RPMI7951 (cell line): ENCODE data around the gene KRI1.

DNA sequence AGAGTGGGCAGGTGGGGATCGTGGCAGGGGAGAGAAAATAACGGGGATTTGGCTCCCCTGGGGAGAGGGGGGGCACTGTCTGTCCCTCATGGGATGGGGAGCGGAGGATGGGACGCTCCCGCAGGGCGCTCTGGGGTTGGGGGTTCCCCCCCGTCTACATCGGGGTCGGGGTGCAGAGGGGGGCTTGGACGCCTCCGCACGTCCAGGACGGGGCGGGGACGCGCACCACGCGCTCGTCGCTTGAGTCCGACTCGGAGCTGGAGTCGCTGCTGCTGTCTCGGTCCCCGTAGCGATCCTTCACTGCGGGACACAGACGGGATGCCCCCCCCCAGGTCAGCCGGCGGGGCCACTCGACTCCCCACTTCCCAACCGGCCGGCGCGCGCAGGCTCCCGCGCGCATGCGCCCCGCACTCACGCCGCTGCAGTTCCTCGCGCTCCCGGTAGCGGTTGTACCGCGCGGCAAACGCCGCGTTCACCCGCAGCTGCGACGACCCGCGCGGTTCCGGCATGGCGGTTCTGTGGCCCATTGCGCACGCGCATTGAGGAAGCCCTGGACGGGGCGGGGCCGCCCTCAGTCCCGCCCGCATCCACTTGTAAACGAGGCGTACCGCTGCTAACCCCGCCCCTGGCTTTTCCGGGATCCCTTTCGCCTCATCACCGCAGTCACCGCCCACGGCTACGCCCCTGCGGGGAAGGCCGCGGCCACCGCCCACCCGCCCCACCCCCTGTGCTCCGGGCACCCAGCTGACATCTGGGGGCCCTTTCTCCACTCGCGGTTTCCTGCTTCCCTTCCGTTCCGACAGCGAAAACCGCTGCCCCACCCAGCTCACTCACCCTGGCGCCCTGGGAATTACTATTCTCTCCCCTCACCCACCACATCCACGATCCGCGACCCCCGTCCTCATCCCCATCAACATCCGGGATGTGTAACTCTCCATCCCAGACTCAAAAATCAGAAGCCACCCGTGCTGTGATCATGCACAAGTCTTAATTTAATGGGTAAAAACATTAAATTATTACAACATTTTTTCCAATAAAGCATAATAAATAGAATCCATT is at the start of gene KRI1:
KRI1 (minus strand) TSS at position 520 of the 1,059 bp plus-strand sequence.
- RAMPAGE, long total RNA = no peak

DNA sequence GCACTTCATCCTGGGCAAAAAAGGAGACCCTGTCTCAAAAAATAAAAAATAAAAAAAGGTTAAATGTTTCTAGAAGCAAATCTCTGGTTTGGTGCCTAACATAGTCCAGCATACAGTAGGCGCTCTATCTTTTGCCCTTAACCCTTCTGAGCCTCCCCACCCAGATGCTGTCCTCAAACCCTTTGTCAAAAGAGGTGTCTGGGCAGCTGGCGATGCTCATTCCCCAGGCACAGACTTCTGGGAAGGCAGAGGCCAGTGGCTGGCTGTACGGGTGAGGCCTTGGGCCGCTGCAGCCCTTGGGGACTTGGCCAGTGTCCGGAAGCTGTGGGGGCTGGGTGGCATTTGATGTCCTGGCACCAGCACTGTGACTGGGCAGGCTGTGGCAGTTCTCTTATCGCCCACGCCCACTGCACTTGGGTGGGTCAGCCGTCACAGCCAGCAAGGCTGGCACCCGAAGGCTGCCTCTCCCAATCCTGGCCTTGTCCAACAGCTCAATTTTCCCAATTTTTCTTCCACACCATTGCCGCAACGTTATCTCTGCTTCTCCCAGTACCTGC is 12.9 kb upstream of the SLC44A2 start:
- RAMPAGE, long total RNA = no peak

DNA sequence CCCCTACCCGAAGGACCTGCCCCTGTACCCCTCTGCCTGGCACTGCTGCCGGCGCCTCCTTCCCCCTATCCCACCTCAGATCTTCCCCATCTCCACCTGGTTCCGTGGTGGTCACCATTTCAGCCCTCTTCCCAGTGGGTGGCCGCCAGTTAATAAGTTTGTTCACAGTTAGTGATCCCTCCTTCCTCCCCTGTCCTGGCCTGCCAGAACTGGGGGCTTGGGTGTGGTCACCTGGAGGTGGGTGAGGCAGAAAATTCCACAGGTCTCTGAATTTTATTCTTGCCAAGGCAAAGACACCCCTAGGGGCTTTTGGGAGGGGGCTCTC is 478 bp downstream of the SLC44A2 start:
- RAMPAGE, long total RNA = no peak

GRCh38 chr19:10644816-10645305 is 9.3 kb upstream of the ILF3 start:
- RAMPAGE, long total RNA = no peak

GRCh38 chr19:10694312-10695423 is 6.6 kb upstream of the QTRT1 start:
- RAMPAGE, long total RNA = no peak

DNA sequence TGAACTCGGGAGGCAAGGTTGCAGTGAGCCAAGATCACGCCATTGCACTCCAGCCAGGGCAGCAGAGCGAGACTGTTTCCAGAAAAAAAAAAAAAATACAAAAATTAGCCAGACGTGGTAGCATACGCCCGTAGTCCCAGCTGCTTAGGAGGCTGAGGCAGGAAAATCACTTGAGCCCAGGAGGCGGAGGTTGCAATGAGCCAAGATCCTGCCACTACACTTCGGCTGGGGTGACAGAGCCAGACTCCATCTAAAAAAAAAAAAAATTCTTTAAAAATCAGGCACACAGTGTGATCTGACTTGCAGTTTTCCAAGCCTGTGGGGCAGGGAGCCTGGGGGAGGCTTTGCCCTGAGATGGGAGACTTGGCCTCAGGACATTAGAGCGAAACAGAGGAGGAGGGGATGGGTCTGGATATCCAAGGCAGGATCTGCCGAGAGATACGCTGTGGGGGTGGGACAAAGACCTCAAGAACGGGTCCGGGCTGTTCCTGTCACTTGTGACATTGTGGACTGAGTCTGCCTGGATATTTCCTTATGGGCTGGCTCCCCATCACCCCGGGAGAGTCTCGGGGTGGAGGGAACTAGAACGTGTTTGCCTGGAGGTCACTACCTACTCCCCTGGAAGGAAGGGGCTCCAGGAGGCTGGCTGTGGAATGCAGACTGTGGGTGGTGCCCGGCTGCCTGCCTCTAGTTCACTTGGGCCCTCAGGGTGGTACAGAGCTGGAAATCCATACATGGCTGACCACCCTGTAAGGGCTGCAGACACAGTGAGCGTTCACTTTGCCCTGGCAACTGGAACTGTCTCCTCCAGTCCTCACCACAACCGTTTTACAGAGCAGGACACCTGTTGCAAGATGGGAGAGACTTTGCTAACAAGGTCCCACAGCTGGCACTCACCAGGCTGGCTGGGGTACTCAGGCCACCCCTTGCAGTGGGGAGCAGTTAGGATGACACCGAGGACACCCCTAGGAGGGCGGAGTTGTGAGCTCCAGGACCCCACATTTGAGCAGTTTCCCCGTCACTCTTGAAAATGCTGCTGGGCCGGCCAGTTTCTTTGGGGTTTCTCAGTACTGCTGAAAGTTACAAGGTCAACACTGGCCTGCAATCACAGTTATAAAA is 26.4 kb downstream of the DNM2 start:
- RAMPAGE, long total RNA = no peak

DNA sequence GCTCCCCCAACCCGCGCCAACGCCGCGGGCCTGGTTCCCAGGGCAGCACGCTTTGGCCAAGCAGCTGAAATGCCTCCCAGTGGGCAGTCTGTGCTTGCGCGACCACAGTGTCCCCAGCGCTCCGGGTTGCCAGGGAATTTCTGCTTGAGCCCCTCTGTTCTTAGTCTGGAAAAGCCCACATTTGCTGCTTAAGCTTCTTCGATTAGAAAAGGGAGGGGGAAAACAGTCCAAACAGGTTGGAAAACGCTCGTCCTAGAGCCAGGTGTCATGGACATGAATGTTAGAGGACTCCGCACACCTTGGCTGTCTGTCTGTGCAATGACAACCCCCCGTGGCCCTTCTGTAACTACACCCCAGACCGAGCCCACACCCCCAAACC is 39.2 kb downstream of the TMED1 start:
- RAMPAGE, long total RNA = no peak

DNA sequence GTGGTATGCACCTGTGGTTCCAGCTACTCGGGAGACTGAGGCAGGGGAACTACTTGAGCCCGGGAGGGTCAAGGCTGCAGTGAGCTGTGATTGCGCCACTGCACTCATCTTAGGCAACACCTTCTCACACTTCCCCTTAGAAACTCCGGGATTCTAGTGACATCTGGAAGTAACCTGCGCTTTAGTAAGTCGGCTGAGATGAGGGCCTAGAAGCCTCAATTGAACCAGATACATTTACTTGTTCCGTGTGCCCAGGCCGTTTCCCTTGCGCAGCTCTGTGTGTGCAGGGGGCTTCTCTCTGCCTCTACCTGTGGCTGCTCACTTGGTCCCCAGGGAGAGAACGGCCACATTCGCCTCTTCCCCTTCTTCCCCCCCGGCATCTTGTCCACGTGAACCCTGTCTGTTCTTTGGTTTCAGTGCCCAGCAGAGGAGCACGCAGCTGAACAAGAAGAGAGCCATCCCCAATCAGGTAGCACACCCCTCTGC is 30.5 kb downstream of the TMED1 start:
- RAMPAGE, long total RNA = no peak

DNA sequence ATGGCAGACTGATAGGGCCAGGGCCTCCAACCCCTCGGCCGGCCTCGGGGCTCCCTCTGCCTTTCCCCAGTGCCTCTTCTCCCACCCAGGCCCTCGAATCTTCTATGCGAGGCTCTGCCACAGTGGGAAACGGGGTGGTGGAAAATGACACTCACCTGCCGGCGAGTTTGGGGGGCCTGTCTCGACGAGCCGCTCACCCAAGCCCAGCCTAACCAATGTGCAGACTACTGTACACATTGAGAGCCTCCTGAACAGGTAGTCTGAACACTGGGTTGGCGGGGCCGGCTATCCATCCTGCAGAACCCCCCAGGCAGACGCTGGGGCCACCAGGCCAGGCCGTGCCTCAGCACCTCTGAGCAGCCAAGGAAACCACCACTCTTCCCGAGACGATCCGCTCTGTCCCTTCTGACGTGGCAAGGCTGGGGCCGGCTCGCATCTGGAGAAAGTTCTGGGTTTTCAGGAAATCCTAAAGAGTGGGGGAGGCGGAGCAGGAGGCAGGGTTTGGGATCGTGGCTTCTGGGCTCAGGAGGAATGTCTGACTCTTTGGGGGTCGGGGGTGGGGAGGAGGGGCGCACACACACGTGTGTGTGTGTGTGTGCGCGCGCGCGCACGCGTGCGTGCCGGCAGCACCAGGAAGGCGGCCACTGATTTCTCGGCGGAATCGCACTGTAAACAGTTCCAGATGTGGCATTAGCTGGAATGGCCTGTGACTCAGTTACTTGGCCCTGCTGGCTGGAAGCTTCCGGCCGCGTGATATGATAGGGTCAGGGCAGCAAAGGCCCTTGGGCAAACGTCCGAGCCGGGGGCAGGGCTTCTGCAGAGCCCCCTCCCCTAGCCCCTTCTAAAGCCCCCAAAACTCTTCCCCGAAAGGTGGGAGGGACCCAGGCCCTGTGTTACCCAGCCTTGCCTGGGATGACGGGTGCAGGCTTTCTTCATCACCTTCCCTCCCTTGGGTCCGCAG is 18.5 kb downstream of the TMED1 start:
- RAMPAGE, long total RNA = no peak

DNA sequence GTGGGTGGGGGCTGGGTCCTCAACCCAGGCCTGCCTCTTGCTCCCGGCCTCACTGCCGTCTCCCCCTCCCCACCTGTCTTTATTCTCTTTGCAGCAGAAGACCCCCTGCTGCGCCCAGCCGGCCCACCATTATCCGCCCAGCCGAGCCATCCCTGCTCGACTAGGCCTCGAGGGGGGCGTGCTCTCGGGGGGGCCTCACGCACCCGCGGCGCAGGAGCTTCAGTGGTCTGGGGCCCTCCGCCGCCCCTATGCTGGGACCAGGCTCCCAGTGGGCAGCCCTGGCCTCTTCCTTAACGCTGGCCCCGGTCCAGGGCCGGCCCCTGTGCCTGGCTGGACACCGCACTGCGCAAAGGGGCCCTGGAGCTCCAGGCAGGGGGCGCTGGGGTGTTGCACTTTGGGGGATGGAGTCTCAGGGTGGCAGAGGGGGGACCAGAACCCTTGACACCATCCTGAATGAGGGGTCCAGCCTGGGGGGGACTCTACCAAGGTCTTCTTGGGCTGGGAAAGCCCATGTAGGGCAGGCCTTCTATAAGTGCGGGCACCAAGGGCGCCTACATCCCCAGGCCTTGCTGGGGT is 5.0 kb downstream of the TMED1 start:
- RAMPAGE, long total RNA = no peak

DNA sequence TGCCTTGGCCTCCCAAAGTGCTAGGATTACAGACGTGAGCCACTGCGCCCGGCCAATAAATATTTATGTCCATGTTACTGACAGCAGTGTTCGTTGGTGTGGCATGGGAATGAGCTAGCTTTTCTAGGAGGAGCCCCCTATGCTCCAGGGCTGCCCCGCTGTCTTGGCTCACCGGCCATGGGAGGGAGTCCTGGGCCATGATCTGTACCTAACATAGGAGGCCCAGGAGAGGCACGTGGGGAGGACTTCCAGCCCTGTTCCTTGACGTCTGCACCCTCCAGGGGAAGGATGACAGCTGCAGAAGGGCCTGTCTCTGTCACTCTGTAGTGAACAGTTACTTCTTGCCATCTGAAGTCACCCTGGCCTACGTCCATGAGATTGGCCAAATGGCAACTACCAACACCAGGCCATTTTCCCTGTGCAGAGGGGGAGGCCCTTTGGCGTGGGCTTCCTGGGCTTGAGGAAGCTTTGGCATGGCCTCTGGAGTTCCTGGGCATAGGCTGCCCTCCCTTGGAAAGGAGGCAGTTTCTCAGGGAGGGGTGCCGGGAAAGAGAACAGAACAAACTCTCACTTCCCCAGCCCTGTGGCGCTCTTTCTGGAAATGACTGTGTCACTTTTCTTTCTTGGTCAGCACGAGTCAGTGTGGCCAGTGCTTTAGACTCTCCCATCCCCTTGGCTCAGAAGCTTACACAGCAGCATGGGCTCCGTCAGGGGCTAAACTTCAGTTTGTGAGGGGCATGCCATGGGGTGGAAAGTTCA is 5.1 kb downstream of the CARM1 start:
- RAMPAGE, long total RNA = no peak

DNA sequence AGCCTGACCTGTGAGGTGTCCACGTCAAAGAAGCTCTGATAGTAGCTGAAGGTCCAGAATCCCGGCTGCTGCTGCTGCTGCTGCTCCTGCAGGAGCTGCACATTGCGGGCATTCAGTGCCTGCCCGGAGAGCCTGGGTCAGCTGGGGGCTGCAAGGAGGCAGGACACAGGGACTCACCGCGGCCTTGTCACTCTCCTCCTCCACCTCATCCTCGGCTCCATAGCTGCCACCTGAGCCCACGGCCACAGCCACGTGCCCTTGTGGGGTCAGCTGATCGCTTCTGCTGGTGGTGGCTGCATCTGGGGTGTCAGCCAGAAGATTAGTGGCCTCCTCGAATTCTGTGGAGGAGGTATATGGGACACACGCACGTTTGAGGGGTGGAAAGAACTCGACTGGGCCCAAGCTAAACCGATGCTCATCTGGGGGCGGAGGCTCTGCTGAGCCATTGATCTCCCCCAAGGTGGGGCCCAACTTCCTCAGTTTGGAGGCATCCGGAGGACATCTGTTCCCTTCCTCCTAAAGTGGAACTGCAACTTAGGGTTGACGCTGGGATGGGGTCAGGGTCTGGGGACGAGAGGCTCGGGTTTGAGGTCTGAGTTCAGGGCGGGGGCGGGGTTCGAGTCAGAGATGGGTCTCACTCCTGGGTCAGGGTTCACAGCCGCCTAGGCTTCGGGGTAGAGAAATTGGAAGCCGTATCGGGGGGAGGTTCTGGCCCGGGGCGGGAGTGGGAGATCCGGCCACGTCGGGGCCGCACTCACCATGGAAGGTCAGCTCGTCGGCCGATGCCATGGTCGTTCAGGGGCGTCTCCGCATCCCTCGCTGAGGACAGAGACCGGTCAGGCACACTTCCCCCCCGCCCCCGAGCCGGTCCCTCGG is 579 bp downstream of the YIPF2 start:
- RAMPAGE, long total RNA = no peak

GRCh38 chr19:10929650-10930225 is 1.1 kb downstream of the TIMM29 start:
- RAMPAGE, long total RNA = no peak

DNA sequence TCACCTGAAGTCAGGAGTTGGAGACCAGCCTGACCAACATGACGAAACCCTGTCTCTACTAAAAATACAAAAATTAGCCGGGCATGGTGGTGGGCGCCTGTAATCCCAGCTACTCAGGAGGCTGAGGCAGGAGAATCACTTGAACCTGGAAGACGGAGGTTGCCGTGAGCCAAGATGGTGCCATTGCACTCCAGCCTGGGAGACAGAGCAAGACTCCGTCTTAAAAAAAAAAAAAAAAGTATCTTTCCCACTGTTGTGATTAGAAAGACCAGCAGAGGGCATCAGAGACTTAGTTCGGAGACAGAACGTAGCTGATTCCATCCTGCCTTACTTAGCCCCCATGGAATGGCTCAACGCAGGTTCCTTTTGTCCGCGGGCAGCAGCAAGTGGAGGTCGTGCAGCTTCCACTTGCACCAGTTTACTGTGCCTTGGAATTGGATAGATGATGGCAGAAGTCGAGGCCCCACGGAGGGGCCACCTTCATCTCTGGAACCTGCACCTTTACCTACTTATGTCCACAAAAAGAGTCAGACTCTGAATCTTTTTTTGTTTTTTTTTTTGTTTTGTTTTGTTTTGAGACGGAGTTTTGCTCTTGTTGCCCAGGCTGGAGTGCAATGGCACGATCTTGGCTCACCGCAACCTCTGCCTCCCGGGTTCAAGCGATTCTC is 8.1 kb downstream of the TIMM29 start:
- RAMPAGE, long total RNA = no peak

DNA sequence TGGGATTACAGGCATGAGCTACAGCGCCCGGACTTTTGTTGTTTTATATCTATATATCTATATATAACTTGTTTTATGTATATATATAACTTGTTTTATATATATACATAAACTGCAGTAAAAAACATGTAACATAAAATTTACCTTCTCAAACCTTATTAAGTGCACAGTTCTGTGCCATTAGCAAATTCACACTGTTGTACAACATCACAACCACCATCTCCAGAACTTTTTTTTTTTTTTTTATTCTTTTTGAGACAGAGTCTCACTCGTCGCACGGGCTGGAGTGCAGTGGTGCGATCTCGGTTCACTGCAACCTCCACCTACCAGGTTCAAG is 20.2 kb downstream of the LDLR start:
- RAMPAGE, long total RNA = no peak

DNA sequence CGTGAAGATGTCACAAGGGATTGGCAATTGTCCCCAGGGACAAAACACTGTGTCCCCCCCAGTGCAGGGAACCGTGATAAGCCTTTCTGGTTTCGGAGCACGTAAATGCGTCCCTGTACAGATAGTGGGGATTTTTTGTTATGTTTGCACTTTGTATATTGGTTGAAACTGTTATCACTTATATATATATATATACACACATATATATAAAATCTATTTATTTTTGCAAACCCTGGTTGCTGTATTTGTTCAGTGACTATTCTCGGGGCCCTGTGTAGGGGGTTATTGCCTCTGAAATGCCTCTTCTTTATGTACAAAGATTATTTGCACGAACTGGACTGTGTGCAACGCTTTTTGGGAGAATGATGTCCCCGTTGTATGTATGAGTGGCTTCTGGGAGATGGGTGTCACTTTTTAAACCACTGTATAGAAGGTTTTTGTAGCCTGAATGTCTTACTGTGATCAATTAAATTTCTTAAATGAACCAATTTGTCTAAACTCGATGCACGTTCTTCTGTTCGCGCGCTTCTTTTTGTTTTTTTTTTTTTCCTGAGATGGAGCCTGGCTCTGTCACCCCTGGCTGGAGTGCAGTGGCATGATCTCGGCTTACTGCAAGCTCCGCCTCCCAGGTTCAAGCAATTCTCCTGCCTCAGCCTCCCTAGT is 22.1 kb downstream of the SPC24 start:
- RAMPAGE, long total RNA = no peak

- RAMPAGE, long total RNA = no peak
Observed at GRCh38 chr19:11137350-11138406, 17.9 kb downstream of the SPC24 start.

DNA sequence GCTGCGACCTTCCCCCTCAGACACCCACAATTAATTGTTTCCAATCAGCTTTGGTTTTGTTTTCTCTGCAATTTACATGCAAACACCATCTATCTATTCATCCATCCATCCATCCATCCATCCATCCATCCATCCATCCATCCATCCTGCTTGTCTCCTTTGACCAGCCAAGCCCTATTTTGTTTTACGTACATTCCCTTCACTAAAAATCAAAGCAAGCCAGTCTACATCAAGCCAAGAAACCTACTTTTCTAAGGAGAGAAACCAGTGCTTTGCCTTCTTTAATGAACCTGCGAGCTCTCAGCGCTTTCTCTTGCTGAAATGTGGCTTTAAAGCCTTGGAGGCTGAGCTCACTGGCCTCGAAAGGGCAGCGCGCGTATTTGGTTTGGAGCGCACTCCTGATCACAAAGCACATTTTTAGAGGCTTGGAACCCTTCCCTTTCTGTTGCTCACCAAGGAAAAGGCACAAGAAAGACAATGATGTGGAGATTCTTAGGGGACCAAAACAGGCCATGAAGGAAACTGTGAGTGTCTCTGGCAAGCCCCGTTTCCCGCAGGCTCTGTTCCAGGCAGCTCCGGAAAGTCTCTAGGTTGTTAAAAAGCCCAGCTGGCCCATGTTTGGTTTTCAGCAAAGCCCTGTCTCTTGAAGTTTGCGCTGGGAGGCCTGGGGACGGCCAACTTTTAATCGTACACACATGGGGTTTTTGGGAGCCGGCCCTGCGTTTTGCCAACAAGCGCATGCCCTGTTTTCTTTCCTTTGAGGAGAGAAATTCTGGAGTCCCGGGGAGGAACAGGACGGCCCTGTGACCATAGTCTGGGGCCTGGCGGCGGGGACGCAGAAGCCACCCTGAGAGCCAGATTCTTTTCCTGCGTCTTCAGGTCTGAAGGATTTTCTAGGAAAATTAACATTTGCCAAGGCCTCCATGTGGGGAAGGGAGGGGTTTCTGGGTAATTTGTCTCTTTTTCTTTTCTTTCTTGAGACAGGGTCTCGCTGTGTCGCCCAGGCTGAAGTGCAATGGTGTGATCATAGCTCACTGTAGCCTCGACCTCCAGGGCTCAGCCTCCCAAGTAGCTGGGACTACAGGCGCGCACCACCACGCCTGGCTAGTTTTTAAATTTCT is 9.4 kb upstream of the SPC24 start:
- RAMPAGE, long total RNA = no peak

GRCh38 chr19:11180495-11180894 is 16.9 kb downstream of the KANK2 start:
- RAMPAGE, long total RNA = no peak

DNA sequence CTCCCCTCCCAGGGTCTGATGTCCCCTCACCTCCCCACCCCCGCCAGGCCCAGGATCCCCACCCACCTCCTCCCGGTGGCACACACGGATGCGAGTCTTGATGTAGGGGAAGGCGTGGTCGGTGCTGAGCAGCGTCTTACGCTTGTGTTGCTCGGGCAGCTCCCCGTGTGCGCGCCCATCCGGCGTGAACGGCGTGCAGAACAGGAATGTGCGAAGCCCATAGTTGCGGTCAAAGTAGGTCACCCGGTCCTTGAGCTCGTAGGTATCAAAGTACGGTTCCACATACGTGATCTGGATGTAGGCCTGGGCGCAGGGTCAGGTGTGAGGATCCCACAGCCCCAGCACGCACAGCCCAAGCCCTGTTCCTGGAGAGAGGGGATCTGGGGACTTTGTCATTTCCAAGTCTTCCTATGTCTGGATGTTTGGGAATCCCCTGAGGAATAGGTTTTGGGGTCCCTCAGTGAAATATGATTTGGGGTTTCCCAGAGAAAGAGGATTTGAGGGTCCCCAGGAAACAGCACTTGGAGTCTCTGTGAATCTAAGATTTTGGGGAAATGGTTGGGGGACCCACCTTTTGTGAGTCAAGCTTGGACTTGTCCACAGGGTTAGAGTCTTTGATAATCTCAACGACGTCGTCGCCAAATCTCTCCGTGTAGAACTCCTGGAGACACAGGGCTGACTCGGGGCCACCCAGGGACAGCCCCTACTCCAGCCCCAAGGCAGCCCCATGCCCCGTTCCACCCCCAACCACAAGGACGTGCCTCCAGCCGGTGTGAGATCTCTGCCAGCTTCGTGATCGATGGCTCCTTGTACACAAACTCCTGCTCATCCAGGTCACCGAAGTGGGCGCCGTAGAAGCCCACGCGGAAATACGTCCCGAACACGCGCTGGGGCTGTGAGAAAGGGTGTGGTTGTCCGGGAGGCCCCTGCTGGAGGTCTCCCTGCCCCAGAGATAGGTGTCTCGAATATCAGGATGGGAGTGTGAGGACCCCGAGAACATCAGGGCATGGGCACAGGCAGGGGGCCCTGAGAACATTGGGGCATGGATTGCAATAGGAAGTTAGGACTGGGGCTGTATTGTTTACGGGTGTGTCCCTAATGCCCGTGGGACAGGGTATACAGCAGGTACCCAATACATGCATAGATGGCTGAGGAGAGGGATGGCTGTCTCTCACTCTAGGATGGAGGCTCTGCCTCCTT is 4.9 kb upstream of the KANK2 start:
- RAMPAGE, long total RNA = no peak